ENCODE measurements around a stretch of chr16.

- PRO-cap, 2 experiments = peak in 1 of 2 experiments; most common plus-strand start chr16:77191470 (in 1); most common minus-strand start chr16:77191536 (in 1)
Observed at GRCh38 chr16:77191442-77192043, 553 bp downstream of the MON1B start.

DNA sequence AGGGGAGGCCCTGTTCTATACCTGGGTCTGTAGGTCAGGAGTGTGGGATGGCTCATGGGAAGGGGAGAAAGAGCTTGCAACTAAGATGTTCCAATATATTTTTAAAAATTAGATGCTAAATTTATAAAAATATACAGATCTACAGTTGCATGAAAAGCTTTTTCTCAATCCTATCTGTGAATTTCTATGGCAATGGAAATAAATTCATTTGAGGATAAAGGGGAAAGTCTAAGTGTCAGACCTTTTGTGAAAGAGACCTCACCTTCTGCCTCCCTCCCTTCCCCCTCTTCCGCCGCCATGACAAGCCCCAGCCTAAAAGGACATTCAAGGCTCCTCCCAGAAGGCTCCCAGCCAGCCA lies 19.6 kb upstream of the CLEC3A start:
- PRO-cap, 2 experiments = no peak in any of the 2 experiments

DNA sequence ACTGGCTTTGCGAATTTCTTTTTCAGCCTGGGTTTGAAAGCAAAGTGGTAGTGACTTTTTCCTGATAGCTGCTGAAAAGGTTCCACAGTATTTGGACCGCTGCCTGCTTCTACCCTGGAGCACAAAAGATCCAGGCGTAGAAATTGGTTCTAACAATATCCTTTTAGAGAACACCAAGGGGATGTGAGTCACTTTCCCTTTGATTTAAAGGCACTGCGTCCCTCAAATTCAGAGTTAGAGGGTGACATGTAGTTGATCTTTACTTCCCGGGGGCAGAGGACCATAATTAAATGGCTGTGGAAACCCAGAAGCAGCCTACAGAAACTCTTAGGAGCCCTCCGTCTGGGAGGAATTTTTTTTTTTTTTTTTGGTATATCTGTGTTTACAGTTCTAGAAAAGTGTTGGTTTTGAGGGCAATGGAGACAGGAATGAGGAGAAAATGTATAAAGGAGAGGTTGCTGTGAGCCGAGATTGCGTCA lies 218.5 kb downstream of the WWOX start:
- PRO-cap, 2 experiments = no peak in any of the 2 experiments

DNA sequence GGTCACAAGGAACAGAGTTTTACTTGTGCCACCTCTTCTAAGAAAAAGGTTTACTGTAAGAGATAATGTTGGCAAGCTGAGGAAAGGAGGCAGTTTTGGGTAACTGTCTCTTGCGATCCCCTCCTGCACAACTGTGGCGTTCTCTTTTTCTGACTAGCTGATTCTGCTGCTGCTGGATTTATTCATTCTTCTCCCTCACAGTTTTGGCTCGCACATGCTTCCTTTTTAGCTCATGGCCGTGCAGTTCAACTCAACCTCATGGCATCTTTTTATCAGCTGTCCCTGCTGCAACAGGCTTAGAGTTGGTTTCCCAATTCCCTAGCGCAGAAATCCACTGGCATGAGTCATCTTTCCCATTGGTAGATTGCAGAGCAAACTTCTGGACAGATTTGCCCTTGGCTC lies 584.4 kb downstream of the WWOX start:
- PRO-cap, 2 experiments = no peak in any of the 2 experiments

GRCh38 chr16:79168942-79169760 lies 431.4 kb downstream of the MAF start:
- PRO-cap, 2 experiments = no peak in any of the 2 experiments

- PRO-cap, 2 experiments = peak in 2 of 2 experiments; most common minus-strand start chr16:79381897 (in 2)
Observed at GRCh38 chr16:79381524-79382102, 218.9 kb downstream of the MAF start.

- PRO-cap, 2 experiments = no peak in any of the 2 experiments
Observed at GRCh38 chr16:79541203-79541731, 59.3 kb downstream of the MAF start.

DNA sequence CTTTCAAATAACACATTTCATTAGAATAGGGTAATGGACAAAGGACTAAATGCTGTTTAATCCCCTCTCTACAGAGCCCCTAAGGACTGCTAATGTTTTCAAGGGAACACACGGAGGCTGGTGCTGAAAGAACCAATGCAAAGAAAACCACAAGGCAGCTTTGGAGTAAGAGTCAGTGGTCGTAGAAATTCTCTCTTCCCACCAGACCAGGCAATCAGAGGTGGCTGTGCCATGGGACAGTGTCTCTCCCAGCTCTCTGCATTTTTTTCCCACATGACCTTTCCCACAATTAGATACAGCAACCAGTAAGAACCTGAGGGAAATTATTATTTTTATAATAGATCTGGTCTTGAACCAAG lies 445.8 kb upstream of the MAF start:
- PRO-cap, 2 experiments = no peak in any of the 2 experiments

DNA sequence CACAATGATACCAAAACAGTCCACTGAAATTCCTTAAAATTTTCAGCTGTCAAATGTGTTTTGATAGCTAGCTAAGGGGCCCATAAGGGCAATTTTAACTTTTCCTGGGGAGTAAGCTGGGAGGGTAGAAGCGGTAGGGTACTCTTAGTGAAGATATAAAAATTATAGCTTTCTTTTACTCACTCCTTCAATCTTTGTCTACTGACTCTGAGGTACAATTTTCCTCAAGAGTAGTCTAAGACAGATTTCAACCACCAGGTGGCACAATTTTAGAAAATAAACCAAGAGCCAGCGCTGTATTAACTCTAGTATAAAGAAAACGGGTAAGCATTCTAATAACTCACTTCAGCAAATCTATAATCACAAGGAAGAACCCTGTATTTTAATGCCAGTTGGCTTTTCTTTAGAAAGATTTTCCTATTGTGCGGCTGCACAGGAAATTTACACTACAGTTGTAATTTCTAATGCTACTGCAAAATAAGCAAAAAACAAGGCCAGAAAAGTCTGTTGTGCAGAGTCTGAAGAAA lies 2.1 kb downstream of the CMC2 start:
- PRO-cap, 2 experiments = no peak in any of the 2 experiments

DNA sequence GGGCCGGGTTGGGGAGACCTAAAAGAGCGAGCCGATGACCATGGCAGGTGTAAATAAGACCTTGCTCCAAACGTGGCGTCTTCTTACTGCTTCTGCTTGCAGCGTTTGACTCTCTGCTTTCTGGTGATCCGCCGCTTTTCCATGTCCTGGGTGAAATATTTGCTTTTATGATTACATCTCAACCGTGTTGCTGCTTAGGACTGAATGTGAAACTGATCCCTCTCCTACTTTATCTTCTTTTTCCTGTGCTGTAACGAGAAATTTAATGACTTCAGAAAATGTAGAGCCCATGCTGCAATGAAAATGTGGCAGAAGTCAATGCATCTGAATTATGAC lies 18.2 kb downstream of the ATMIN start:
- PRO-cap, 2 experiments = no peak in any of the 2 experiments

DNA sequence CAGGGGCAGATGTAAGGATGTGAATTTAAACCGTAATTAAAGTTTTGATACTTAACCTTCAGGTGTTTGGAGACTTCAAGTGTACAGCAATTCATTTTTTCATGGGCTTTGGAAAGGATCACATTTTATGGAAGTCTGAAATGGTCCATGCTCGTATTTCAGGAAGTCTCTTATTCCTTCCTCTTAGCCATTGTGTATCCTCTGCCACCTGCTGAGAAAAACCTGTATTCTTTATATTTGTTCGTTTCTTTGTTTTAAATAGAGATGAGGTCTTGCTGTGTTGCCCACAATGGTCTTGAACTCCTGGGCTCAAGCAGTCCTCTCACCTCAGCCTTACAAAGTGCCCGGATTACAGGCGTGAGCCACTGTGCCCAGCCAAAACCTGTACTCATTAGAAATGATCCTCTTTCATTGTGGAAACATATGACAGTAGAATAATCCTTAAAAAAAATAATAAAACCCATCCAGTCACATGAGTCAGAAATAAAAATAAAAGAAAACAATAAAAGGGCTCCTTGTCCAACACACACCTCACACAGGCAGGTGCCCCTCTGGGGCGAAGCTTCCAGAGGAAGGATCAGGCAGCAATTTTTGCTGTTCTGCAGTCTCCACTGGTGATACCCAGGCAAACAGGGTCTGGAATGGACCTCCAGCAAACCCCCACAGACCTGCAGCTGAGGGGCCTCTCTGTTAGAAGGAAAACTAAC lies 25.3 kb downstream of the GAN start:
- PRO-cap, 2 experiments = no peak in any of the 2 experiments

DNA sequence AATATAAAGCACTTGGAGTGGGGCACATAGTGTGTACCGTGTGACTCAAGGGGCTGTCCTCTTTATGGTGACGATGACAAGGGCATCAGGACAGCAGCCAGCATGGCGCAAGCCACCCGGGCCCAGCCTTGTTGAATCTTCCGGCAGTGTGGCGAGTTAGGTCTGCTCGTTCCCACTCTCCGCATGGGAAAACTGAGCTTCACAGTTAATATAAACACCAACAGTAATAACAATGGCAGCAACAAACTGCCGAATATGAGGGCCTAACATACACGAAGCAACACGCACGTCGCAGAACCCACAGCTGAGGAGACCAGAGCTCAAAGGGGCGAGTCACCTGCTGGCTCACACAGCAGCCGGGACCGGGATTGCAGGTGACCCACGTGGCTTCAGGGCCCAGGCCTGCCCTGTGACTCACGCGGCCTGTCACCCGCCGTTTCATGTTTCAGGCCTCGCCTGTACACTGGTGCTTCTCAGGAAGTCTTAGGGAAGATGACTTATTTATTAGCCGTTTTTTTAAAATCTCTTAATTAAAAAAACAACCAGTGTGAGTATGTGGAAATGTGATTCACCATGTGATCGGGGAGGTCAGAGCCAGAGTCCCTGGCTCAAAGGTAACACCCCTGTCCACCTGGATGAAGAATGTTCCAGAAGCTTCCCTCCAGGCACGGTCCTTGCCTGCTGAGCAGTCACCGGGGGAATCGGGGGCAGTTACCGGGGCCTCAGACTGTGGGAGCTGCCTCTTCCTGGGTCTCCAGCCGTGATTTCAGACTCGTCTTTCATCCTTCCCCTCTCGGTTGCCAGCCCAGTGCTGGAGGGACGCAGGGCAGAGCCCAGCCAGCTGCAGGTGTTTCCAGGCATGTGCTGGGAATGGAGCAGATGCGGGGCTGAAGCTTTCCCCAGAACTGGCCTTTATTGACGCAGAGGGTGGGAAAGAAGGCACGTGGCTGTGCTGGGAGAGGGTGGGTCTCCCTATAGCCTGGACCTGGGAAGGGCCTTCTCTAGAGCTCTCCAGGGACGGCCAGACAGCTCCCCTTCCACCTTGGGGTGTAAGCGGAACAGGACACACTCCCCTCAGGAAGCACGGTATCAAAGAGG lies 49.2 kb downstream of the CMIP start:
- PRO-cap, 2 experiments = no peak in any of the 2 experiments

- PRO-cap, 2 experiments = no peak in any of the 2 experiments
Observed at GRCh38 chr16:81516665-81517351, 72.2 kb downstream of the CMIP start.

GRCh38 chr16:81538869-81539415 lies 94.3 kb downstream of the CMIP start:
- PRO-cap, 2 experiments = no peak in any of the 2 experiments

DNA sequence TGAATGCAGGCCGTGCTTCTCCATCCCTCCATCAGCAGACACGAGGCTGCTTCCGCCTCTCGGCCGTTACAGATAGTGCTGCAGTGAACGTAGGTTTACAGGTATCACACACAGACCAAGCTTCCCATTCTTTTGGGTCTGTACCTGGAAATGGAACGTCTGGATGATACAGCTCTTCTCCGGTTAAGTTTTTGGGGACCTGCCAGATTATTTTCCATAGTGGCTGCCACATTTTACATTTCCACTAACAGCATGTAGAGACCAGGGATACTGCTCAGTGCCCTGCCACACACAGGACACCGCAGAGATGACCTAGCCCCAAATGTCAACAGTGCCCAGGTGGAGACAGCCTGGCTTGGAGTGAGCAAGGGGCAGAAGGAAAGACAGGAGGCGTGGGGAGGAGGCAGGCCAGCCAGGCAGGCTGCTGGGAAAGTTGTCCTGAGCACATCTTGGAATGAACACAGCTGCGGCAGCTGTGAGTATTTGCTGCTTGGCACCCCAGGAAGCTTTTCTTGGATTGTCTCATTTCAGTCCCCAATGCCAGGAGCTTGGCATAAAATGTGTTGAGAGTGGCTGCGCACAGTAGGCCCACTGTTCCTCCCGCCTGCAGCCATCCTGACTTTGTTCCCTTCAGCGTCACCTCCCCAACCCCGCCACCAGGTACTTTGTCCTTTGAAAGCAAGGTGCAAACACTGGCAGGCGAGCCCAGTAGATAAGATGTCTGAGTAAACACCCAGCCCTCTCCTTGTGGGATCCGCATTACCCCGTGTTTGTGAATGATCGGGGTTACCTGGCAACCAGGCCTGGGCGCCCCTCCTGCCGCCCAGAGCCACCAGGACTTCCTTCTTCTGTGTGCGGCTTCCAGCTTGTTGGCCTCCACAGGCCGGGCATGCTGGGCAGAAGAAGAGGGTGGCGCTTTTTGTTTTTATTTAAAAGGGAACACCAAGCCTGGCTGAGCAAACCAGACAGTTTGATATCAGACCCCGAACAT lies 113.9 kb downstream of the CMIP start:
- PRO-cap, 2 experiments = no peak in any of the 2 experiments

DNA sequence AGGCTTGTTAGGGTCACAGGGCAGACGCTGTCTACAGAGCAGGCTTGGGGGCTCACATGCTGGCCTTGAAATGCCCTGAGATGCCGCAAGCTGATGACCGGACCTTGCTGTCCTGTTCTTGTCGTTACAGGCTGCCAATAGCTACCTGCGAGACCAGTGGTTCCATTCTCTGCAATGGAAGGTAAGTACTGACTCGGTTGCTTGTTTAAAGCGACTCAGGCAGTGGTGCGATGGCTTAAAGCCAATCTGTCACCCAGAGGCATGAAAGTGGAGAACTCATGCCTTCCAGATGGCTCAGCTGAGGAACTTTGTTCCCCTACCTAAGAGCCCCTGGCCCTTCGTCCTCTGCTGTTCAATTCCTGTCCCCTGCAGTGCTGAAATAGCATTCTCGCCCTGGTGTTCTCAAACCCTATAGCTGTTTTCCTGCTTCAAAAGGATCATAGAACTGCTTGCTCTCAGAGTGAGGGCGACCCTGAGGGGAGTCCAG lies 158.3 kb upstream of the PLCG2 start:
- PRO-cap, 2 experiments = no peak in any of the 2 experiments

DNA sequence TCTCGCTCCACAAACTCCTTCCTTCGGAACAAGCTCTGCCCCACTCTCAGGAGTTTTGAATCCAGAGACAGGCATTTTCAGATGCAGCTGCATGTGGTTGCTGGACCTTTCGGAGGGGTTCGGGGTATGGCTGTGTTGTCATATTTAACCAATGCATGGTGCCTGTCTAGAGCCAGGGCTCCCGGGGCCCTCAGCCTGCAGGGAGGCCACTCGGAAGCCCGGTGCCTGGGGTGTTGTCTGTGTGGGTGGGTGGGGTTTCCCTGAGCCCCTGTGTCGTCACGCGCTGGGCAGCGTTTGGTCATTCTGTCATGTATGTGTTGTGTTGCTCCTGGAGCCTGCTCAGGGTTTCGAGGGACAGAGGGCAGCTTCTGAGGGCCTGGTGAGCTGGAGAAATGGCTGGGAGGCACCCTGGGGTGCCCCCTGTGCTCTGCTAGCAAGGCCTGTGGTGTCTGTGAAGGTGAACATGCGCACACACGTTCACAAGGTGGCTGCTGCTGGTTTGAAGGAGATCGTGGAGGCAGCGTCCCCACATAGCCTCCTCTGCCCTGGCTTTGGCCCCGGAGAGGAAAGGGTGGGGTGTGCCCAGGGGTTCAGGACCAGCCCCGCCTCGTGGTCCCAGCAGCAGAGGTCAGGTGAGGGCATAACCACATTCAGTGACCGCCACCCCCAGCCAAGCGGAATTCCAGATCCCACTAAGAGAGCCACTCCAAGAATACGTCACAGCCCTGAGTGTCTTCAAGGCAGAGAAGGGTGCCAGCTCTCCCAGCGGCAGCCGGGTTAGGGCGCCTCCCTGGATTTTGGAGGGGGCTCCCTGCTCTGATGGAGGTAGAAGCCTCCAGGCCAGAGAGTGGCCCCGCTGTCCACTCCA lies 98.9 kb upstream of the PLCG2 start:
- PRO-cap, 2 experiments = no peak in any of the 2 experiments

GRCh38 chr16:81692935-81694450 lies 85.6 kb upstream of the PLCG2 start:
- PRO-cap, 2 experiments = no peak in any of the 2 experiments

GRCh38 chr16:81738764-81739268 lies 40.3 kb upstream of the PLCG2 start:
- PRO-cap, 2 experiments = no peak in any of the 2 experiments

DNA sequence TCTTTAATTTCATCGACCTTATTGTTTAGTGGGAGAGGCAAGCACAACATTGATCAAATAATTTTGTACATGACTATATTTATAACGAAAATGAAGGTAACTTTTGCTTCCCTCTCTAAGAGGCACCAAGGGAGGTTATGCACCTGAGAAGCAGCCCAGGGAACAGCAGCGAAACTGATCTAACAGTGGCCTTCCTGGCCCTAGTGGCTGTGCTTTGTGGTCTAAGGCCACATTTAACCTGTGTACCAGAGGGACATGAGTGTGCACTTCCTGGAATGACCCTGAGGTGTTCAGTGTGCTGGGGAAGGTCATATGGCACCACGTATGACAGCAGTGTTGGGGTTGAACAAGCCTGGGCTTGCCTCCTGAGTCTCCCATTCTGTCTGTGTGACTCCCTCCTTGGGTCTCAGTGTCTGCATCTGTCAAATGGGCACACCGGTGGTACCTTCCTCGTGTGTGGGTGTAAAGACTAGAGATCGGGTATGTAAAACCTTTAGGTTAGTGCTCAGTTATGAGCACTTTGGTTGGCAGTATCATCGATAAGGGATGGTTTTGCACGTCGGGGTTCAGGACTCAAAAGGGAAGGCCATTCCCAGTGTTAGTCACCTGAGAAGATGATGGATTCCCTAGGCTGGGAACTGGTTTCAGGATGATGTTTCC lies 31.8 kb downstream of the PLCG2 start:
- PRO-cap, 2 experiments = no peak in any of the 2 experiments

Data from cytotoxic T cell (primary cell).